Placental pericyte (primary cell): ENCODE data around the genes OMG and EVI2A.

GRCh38 chr17:30822776-30823326 is 1.6 kb downstream of the CRLF3 start:
- CAGE, long polyA plus RNA, result no peak

DNA sequence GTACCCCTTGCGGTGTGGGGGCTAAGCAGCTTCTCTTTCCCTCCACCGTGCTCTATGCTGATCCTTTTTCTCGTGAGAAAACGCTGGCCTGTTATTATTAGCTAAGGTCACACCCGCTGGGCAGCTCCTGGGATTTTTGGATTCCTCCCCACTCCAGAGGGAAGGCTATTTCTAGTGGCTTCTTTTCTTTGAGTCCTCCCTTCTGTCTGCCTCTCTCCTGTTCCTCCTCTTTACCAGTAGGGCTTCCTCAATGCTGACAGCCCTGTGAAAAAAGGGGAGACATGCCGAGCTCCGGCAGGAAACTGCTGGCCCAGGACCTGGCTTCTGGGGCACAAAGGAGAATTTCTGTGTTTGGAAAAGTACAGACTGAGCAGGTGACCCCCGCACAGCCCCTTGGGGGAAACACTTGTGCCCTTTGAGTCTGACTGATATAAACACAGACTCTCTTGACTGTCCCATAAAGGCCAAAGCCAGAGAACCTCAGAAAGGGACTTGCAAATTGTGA is 14.0 kb upstream of the RNF135 start:
- CAGE, long polyA plus RNA, result no peak

- CAGE, long polyA plus RNA, result no peak
Observed at GRCh38 chr17:31058831-31059324, 35.9 kb upstream of the NF1 start.

DNA sequence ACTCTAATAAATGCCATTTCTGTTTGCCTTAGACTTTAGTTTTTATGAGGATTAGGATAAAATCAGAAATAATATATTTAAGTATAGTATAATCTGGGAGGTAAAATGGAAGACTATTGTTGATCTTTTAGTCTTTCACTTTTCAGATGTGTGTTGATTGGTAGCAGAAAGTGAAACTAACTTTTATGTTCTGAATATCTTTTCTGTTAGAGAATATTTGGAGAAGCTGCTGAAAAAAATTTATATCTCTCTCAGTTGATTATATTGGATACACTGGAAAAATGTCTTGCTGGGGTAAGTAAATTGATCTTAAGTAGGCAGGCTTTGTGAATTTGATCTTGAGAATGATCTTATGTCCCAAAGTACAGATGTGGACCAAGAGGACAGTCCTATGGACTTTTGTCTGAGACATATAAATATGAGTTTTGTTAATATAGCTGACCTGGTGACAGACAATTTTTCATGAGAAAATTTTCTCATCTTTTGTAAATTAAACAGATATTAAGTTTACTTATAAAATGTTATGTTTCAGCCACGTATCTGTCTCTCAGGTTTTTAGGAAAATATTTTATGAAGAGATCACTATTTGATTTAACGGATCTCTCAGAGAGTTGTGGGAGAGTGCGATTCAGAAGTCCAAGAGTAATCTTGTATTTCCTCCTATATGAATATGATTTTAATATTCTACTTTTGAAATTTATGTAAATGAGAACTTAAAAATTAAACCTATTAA is 64.2 kb downstream of the NF1 start:
- CAGE, long polyA plus RNA, result no peak

DNA sequence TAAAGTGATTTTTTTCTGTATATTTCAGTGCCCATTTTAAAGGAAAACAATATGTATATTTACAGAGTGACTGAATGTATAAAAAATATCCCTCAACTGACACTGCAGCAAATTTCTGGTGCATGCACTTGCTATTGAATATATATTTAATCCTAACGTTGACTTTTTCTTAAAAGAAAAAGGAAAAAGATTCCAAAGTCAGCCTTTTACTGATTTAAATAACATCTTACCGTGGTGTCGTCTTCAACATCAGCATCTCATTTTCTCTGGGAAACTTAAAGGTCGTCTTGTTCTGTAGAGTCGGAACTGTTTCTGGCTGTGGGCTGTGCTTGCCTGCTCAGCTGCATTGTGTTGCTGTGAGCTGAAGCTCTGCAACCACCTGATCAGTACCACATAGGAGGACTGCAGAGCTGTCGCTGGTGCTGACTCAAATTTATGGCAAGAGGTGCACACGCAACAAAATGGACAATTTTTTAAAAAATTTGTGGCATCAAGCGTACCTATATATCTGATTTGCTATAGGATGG is at the start of gene OMG:
OMG (minus strand) TSS at position 314 of the 527 bp plus-strand sequence.
- CAGE, long polyA plus RNA, result no peak

DNA sequence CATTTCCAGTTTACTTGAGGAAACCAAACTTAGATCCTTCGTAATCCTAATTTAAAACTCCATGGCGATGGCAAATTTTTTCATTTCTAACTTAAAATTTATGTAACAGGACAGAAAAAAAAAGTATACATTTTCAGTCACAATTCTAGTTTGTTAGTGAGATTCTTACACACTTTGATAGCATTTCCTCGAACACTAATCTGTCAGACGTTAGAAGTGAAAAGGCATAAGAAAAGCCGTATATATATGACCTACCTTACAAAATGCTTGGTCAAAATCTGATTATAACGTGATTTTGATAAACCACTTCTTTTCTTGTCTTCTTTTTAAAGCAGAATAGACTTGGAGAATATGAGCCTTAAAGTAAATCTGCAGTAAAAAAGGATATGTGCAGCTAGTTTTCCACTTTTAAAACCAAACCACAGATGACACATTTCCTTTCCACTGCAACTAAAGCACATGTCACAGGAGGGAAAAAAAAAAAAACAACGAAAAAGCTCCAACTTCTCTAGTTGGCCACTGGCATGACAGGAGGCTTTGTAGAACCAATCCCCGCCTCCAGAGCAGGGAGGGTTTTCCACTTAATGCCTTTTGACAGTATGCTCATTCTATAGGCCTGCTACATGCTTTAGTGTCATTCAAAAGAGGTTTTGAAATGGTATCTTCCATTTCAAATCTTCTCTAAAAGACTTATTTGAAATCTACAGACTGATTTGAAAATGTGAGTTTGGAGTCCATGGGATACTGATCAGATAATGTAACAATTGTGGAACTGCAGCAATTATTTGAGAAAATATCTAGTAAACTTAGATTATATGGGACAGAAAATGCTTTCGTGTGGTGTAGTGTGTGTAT is at the start of gene EVI2A:
EVI2A (minus strand) TSS at position 383 of the 855 bp plus-strand sequence.
- CAGE, long polyA plus RNA, result no peak

- CAGE, long polyA plus RNA, result no peak
Observed at GRCh38 chr17:31491108-31491728, 99.7 kb downstream of the RAB11FIP4 start.

- CAGE, long polyA plus RNA, result no peak
Observed at GRCh38 chr17:32066960-32067251, 59.7 kb downstream of the LRRC37B start.

GRCh38 chr17:32141324-32141656 is 1.0 kb upstream of the RHOT1 start:
- CAGE, long polyA plus RNA, result no peak

DNA sequence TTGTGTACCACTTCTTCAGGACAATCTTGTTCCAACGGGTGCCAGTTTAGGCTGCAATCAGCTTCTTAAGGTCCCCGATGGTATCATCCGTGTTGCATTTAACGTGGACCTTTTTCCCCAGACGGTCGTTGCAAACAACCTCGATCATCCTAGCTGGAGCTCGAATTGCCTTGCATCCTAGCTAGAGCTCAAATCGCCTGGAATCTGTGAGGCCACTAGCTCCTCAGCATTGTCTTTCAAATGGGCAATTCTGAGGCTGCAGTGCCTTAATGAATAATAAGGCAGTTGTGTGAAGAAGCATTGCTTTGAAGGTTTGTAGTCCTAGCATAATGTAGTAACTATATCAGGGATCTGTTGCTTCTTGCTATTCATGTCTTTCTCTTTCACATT is 37.7 kb upstream of the RHBDL3 start:
- CAGE, long polyA plus RNA, result no peak

GRCh38 chr17:32318650-32319192 is 23.3 kb downstream of the C17orf75 start:
- CAGE, long polyA plus RNA, result no peak

DNA sequence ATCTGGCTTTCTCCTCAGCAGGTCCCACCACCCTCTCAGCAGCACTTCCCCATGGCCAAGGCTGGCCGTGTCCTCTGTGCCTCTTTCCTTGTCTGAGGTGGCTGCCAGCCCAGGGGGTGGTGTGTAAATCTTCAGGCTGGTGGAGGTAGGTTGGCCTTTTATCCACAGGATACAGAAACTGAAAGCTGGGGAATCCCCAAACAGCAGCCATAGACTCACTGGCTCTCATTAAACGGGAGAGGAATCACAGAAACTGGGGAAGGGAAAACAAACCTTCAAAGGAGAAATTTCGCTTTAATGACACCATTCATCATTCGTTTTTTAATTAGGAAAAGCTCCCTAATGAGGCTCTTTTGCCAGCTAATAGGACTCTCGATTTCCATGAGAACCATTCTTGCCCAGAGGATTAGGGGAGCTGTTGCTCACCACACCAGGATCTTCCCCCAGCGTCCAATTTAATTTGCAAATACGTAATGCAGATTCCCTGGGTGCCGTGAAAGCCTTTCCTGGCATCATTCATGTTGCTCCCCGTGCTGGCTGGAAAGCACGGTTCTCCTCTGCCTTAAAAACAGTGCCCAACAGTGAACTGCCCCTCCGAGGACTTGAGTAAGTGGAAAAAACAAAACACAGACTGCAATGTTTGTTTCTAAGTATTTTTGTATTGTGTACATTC is 17.9 kb downstream of the C17orf75 start:
- CAGE, long polyA plus RNA, result no peak

GRCh38 chr17:32481486-32482386 is 5.1 kb upstream of the CDK5R1 start:
- CAGE, long polyA plus RNA, result no peak

GRCh38 chr17:32490040-32490808 is 3.4 kb downstream of the CDK5R1 start:
- CAGE, long polyA plus RNA, result no peak

- CAGE, long polyA plus RNA, result no peak
Observed at GRCh38 chr17:32568584-32569196, 81.9 kb downstream of the CDK5R1 start.

- CAGE, long polyA plus RNA, result no peak
Observed at GRCh38 chr17:32851035-32852001, 25.6 kb downstream of the MYO1D start.

- CAGE, long polyA plus RNA, result no peak
Observed at GRCh38 chr17:32875935-32876559, 877 bp downstream of the MYO1D start.

DNA sequence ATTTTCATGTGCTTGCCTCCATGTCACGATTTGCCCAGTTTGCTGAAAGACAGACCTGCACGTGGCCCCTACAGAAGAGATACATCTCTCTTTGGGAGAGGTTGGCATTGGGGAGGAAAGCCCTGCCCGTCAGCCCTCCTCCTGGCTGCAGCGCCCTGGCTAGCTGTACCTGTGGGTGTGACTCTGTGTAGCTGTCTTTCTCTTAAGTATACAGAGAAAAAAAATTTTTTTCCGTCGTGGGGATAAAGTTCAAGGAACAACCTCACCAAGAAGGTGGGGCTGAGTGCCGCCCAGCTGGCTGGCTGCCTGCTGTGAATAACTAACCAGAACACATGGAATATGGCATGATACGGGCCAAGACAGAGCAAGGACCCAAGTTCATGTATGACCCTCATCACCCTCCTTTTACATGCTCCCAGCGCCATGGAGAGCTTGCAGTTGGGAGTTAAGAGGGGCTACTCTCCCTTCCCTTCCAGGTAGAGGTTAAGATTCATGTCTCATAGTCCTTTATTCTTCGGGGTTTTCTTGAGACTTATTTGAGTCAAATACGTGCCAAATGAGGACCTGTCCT is 26.6 kb downstream of the TMEM98 start:
- CAGE, long polyA plus RNA, result no peak

DNA sequence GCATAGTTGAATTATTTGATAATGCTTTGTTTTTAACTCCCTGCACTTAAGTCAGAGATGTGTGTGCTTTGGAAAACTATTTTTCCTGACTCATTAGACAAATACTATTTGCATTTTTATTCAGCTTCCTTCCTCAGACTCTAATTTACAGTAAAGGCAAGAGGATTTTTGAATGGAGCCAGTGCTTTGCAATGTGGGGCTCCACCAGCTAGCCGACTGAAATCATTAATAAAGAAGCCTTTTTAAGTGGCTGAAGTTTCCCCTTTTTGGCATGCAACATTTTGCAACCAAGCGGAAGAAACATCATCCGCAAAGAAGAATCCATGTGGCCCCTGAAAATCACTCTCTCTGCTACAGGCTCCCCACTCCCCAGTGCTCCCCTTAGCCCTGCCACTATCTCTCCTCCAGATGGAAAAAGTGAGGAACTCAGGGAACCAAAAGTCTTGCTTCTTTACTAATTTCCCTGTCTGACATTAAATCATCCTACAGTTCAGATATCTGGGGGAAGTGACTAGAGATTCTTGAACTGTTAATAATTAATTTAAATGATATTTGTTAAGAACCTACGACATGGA is 6.3 kb upstream of the CCL2 start:
- CAGE, long polyA plus RNA, result no peak

GRCh38 chr17:34764191-34764494 is 184.8 kb downstream of the TMEM132E start:
- CAGE, long polyA plus RNA, result no peak